Tibial nerve (tissue), 3 donors: ENCODE results near the genes RXRG and MGST3.

DNA sequence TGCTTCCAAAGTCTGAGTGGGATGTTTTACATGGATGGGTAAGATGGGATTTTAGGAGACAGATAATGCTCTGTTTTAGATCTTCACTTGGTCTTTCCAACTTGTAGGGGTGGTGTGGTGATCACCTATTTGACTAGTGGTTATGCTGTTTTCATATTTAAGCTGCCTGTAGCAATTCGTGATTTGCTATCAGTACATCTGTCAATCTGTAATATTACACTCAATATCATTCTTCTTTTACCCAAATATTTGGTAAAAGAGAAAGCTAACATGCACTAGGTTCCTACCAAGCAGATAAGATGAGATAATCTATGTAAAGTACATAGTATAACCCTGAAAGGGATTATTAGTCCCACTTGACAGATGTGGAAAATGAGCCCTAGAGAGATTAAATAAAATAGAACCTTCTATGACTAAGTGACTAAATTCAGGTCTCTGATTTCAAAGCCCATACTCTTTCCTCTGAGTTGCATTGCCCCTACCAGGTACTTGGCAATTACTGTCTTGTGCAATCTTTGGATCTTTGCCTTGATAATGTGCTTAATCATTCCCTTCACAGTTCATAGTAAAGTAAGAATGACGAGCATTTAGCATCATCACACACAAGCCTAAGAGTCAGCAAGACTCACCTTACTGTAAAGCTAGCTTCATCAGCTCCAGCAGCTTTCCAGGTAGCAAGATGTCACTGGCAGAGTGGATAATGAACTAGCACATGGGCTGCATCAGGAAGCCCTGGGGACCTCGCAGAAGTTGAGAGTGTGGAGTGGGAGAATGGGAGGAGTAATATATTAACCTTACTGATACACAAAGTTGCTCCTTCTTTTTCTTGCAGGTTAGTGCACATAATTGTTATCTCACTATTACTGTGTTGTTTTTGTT lies 71.5 kb downstream of the PBX1 start:
- PRO-cap: no peak
- RAMPAGE, long total RNA, 3 experiments: no peak in any of the 3 experiments

- PRO-cap: no peak
- RAMPAGE, long total RNA, 3 experiments: no peak in any of the 3 experiments
Observed at GRCh38 chr1:164673637-164674149, 114.7 kb downstream of the PBX1 start.

DNA sequence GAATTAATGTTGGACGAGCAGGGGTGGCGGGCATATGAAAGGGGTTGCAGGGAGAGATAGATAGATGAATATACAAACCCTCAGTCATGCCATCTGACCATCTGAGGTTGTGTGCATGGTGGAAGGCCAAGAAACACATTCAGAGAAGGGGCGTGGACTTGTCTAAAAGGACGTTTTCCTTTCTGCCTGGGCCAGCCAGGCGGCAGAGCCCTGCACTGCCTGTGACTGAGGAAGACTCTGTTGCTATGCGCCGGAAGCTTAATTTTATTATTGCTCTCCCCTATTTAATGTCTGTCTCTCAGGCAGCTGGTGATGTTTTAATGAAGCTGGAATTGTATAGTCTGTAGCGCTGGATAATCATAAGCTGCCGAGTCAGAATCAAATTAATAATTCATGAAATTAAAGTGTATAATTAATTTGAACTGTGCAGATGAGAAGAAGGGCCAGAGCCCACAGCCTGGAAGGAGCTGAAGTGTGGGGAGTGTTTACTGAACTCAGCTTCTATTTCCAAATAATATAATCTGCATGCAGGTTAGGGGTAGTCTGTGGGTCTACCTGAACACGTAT lies 164.5 kb downstream of the PBX1 start:
- PRO-cap: no peak
- RAMPAGE, long total RNA, 3 experiments: no peak in any of the 3 experiments

GRCh38 chr1:164748048-164749189 lies 189.4 kb downstream of the PBX1 start:
- PRO-cap: no peak
- RAMPAGE, long total RNA, 3 experiments: no peak in any of the 3 experiments

DNA sequence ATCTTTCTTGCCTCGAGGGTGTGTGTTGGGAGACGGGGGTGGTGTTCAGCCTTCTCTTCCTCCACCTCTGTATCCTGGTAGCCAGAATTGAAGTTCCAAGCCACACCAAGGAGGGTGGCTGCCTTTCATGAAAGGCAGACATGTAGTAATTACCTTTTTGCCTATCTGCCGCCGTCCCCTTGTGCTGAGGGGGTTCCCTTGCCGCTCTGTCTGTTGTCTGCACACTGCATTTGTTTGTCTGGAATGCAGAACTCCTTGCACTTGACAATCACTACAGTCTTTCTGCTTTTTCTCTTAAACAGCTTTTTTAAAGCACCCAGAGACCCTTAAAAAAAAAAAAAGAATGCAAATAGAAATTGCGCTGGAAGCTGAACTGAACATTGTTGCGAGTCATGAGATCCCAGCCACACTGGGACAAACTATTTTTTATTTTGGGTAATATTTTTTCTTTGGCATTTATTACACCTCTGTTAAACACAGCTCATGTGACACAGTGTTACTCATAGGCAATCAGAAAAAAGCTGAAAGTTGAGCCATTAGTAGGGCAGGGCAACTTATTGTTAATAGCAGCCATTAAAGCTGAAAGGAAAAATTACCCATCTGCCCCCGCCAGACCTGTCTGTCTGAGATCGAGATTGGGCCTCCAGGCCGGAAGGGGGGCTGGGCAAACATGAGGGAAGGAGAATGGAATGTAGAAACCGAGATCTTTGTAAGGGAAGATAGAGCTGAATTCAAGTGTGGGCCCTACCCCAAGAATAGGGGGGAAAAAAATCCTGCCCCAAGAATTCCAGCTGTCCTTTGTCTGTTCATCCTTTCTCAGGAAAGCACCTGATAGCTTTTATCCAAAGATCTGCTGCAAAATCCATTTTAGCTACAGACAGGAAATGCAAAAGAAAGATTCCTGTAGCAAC lies 212.5 kb downstream of the PBX1 start:
- PRO-cap: no peak
- RAMPAGE, long total RNA, 3 experiments: no peak in any of the 3 experiments

DNA sequence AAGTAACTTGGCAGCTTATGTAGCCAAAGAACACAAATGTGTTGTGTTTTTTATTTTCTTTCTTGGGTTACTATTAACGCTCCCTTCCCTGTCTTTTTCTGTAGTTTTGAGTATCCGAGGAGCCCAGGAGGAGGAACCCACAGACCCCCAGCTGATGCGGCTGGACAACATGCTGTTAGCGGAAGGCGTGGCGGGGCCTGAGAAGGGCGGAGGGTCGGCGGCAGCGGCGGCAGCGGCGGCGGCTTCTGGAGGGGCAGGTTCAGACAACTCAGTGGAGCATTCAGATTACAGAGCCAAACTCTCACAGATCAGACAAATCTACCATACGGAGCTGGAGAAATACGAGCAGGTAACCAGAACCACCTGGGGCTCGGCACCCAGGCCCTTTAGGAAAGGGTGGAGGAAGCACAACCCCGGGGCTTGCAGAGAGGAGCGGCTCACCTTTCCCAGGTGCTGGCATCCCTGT lies 233.4 kb downstream of the PBX1 start:
- PRO-cap: no peak
- RAMPAGE, long total RNA, 3 experiments: no peak in any of the 3 experiments

GRCh38 chr1:165410123-165410429 lies 34.9 kb downstream of the RXRG start:
- PRO-cap: no peak
- RAMPAGE, long total RNA, 3 experiments: no peak in any of the 3 experiments

DNA sequence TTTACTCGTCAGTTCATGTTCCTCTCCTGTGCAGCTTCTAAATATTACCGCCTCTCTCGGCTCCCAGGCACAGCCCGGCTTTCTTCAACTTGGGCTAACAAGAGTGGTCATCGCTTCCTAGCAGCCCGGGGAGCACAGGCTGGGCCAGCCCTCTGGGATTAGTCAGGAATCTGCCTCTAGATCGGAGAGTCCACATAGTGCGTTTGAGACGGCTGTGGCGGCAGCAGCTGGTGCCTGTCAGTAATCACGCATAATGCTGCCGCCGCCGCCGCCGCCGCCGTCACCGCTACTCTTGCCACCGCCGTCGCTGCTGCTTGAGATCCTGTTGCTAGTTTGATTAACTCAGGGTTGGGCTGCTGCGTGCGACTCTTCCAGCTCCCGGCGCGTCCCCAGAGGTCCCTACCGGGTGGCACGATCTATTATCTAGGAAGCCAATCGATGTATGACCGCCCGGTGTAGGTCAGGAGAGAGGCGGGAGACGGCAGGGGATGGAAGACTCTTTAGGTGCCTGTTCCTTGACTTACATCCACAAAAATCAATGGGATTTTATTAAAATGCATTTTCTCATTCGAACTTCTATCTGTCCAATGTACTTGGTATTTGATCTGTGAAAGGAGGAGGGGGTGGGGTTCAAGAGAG lies at the start of gene RXRG:
RXRG (minus strand) TSS at position 232 of the 639 bp plus-strand sequence.
- PRO-cap: bidirectional peak, plus-strand start at position 340 of the sequence, minus-strand start at position 294 of the sequence
- RAMPAGE, long total RNA, 3 experiments: start-site peak on the minus strand in 3 of 3 experiments, centred at positions 213 to 320 of the sequence, 5 to 27 reads per replicate

GRCh38 chr1:165597682-165599131 lies 32.8 kb upstream of the MGST3 start:
- PRO-cap: bidirectional peak, plus-strand start at chr1:165598373, minus-strand start at chr1:165598264
- RAMPAGE, long total RNA, 3 experiments: no peak in any of the 3 experiments

DNA sequence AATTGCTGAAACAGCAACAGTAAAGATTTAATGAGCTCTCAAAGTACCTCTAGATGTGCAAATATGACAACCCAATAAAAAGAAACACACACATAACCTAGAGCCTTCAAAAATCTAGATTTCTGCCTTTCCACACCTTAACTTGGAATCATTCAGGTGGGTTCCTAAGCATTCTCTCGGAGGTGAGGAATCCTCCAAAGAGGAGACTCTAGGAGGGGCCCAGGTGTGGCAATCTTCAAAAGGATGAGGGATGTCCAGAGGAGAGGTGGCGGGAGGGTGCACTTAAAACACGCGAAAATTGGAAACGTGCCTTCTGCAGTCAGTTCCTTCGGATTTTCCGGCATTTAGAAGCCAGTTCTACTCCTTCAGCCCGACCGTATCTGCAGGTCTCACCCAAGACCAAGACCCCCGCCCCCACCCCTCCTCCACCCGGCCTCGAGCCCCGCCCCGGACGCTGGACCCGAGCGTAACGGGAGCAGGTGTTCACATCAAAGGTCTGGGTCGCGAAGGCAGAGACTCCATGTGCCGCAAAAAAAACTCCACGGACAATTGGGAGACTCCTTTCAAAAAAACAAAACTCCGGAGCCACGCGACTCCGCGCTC lies 896 bp upstream of the MGST3 start:
- PRO-cap: no peak
- RAMPAGE, long total RNA, 3 experiments: no peak in any of the 3 experiments

DNA sequence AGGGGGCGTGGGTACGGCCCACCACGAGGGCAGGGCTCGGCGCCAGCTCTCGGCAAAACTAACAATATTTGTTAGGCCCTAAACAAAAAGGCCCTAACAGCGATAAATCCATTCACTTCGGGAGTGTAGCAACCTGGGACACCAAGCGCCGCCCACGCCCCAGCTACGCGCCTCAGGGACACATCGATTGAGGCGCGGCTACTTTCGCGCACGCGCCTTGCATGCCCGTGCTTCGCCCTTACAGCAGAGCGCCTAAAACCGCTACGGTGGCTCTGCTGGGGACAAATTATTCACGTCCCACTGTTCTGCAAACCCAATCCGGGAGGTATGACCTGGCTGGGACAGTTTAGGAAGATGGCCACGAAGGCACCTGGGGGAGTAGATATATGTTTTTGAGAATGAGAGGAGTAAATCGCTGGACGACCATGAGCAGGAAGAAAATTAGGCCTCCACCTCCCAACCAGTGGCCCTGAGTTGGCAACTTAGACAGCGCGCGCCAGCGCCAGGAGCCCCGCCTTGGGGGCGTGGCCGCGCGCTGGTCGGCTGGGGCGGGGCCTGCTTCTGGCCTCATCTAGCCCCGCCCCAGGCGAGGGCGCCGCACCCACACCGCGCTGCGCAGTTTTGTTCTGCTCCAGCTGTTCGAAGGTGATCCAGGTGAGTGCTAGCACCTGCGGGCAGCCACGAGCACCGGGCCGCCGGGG lies at the start of gene MGST3:
MGST3 (plus strand) TSS at position 595 of the 701 bp plus-strand sequence.
- PRO-cap: unidirectional peak, minus-strand start at position 161 of the sequence; unidirectional peak, minus-strand start at position 189 of the sequence; bidirectional peak, plus-strand start at position 589 of the sequence, minus-strand start at position 465 of the sequence
- RAMPAGE, long total RNA, 3 experiments: start-site peak on the plus strand in 3 of 3 experiments, centred at positions 609 to 611 of the sequence, 381 to 976 reads per replicate

DNA sequence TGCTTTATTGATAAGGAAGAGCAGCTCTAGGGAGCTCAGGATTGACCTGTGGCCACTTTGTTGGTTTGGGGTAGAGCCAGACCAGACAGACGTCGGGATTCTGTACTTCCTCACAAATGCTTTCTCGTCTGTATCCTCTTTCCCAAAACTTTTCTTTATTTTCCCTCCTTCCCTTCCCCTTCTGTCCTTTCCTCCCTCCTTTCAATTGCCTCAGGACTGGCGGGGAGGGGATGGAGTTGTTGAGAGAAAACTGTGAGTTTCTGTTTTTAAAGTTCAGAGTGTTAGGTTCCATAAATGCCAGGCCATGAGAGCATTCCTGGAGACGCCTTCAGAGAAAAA lies 68.1 kb downstream of the UCK2 start:
- PRO-cap: no peak
- RAMPAGE, long total RNA, 3 experiments: no peak in any of the 3 experiments

- PRO-cap: no peak
- RAMPAGE, long total RNA, 3 experiments: no peak in any of the 3 experiments
Observed at GRCh38 chr1:165898623-165899030, 71.2 kb downstream of the UCK2 start.

DNA sequence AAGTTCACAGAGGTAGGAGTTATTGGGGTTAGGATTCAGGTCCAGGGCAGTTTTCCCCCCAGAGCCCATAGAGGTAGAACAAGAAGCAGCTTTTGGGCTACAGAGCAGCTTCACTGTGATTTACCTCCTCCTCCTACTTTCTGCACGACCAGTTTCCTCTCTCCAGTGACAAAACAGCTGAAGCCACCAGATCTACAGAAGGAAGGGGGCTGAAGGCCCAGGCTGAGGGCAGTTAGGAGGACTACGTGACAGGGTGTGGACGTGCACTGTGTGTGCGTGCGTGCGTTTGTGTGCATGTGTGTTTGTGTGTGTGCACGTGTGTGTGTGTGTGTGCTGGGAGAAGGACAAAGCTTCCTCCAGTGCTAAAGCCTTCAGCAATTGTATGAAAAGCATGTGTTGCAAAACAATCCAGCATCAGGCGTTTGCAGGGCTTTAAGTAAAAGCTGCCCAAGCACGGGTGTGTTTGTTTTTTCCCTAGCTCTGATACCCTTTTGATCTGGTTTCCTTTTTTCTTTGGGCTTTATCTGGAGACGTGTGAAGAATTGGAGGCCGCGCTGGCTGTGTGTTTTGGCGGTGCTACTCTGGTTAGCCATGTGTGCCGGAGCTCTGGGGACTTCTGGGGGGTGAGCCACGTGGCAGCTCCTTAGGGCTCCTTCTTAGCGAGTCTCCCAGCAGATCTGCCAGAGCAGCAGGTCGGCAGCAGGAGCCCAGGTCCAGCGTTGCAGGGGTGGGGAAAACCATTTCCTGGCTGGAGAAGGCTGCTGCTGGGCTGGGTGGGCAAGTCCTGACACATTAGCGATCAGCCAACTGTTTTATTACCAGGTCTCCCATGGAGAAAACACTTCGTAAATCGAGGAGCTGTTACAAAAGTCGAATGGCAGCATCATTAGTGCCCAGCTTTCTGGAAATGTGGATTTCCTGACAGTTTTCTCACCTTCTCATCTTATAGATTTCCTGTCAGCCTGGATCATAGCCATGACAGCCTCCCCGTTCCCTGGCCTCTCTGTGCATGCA lies 73.3 kb downstream of the UCK2 start:
- PRO-cap: no peak
- RAMPAGE, long total RNA, 3 experiments: no peak in any of the 3 experiments

DNA sequence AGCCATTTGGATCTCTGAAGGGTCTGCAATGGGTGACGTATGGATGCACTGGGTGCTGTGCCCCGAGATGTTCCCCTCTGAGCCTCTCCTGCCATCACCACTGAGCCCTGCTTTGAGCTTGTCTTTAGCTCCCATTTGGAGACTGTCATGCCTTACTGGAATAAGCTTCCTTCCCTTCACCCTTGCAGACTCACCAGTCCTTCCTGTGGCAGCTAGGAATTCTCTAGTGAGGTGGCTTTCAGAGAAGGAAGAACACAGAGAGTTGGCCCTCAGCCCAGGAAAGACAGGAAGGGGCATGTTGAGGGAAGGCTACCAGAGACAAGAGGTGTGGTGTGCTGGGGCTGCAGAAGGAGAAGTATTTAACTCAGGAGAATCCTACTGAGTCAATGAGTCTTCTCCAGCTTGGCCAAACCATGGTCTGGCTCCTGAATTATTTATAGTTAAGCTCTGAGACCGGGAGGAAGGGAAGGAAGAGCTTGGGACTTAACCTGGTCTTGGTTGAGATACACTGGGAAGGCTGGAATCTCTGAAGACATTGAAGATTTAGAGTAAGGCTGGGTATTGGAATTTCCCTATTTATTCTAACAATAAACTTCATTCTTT lies 76.3 kb downstream of the UCK2 start:
- PRO-cap: no peak
- RAMPAGE, long total RNA, 3 experiments: no peak in any of the 3 experiments

GRCh38 chr1:166165628-166166139 lies 1.1 kb downstream of the FAM78B start:
- PRO-cap: no peak
- RAMPAGE, long total RNA, 3 experiments: no peak in any of the 3 experiments

DNA sequence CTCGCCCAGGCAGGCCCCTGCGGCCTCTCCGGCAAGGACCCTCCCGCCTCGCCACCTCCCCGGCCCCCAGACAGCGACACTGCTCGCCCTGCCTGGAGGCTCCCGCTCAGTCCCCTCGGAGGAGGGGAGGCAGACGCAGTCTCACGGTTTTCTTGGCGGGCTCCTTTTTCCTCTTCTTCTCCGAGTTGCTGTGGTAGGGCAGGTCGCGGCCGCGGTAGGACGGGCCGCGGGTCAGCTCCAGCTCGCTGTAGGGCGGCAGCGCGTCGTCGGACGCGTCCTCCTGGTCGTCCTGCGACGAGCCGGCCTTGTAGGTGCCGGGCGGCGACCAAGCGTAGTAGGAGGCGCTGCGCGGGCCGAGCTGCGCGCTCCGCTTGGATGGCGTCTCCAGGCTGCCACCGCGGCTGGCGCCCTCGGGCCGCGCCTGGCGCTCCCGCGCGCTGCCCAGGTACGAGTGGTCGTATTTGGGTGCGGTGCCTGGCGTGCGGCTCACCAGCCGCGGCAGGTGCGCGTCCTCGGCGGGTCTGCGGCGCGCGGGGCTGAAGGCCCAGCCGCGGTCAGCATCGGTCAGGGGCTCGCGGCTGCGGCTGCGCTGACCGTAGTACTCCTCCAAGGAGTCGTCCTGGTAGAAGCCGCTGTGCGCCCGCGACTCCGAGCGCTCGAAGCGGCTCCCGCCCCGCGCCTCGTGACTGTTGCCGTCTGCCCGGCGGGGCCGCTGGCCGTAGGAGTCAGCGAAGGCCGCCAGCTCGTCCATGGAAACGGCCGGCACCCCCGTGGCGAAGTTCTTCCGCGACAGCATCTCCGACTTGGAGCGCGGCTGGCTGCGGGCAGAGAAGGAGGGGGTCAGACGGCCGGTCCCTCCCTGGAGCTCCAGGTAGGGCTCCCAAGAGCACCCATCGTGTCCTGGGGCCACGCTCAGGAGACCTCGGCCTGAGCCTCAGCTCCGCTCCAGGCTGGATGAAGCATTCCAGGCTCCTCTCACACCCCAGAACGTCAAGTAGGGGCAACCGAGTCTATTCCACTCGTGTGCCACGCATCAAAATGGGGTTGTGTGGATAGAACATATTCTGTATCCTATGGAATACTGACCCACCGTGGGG lies 44.8 kb upstream of the TADA1 start:
- PRO-cap: no peak
- RAMPAGE, long total RNA, 3 experiments: no peak in any of the 3 experiments

GRCh38 chr1:167059081-167059709 lies 31.0 kb downstream of the GPA33 start:
- PRO-cap: no peak
- RAMPAGE, long total RNA, 3 experiments: no peak in any of the 3 experiments

DNA sequence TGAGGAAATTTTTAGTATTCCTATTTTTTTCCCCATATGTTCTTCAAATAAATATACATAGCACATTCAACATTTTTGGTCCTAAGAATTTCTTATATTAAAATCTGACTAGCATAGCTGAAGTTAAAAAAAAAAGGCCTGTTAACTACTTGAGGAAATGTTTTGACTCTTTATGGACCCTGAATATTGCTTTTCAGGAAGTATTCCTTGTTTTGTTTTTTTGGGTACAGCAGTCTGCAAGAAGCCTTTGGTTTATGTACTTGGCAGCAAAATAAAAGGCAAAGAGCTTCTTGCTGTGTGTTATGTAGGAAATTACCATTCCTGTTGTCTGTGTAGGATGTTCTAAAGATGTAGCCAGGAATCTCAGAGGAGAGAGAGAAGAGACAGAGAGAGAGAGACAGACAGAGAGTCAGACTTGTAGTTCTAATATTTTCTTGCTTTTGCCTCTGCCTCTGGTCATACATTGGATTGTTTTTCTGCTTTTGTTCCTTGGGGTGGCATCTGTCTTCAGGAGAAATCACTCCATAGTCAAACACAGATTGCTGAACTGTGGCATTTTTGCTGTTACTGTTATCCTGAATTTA lies 49.6 kb downstream of the POU2F1 start:
- PRO-cap: no peak
- RAMPAGE, long total RNA, 3 experiments: no peak in any of the 3 experiments

GRCh38 chr1:167477499-167477901 lies 40.8 kb downstream of the CD247 start:
- PRO-cap: no peak
- RAMPAGE, long total RNA, 3 experiments: no peak in any of the 3 experiments